ENCODE measurements around the genes B9D2, EXOSC5 and ARHGEF1.

- RRBS = 91% methylated on average over 6 of the region's 46 CpGs
Observed at GRCh38 chr19:40627122-40627838, 26.1 kb downstream of the LTBP4 start.

- RRBS = no CpG with 5 or more reads among the region's 13 CpGs
Observed at GRCh38 chr19:40666947-40667508, 23.4 kb downstream of the NUMBL start.

GRCh38 chr19:40688781-40690092 is 1.2 kb downstream of the NUMBL start:
- RRBS = no CpG with 5 or more reads among the region's 24 CpGs

- RRBS = no CpG with 5 or more reads among the region's 17 CpGs
Observed at GRCh38 chr19:40702358-40703019, 12.0 kb upstream of the NUMBL start.

DNA sequence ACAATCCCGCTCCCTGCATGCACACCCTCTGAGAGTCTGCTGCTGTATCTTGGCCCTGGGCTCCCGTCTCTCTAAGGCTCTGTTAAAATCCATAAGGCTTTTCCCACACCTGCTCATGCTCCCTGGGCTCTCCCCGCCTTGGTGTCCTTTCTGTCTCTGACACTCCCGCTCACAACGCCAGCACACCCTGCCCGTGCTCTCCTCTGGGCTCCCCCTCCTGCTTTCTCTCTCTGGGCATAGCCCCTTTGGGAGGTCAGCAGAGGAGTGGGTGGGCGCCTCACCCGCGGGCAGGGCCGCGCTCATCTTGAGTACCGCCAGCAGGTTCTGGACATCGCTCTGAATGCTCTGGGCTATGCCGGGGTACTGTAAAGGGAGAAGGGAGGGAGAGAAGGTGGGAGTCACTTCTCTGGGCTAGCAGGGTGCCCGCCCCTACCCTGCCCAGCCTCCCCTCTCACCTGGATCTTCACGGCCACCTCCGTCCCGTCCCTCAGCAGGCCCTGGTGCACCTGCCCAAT is 12.9 kb upstream of the NUMBL start:
- RRBS = no CpG with 5 or more reads among the region's 18 CpGs

DNA sequence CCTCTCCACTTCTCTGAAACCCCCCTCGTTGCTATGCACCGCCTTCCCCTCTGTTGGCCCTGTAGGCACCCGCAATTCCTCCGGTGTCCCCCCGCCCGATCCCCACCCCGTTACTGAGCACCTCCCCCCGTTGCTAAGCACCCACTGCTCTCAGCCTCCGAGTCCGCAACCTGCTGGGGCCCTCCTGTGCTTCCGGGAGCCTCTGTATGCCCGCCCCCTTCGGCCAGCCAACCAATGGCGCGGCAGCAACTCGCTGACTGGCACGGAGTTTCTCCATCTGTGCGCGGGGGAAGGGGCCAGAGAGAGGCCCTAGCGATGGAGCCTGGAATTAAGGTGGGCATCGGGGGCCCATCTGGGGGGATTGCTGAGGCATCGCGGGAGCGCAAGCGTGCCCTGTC is 1.8 kb downstream of the COQ8B start:
- RRBS = no CpG with 5 or more reads among the region's 25 CpGs

- RRBS = no CpG with 5 or more reads among the region's 4 CpGs
Observed at GRCh38 chr19:40831670-40832288, 18.5 kb downstream of the CYP2A6 start.

DNA sequence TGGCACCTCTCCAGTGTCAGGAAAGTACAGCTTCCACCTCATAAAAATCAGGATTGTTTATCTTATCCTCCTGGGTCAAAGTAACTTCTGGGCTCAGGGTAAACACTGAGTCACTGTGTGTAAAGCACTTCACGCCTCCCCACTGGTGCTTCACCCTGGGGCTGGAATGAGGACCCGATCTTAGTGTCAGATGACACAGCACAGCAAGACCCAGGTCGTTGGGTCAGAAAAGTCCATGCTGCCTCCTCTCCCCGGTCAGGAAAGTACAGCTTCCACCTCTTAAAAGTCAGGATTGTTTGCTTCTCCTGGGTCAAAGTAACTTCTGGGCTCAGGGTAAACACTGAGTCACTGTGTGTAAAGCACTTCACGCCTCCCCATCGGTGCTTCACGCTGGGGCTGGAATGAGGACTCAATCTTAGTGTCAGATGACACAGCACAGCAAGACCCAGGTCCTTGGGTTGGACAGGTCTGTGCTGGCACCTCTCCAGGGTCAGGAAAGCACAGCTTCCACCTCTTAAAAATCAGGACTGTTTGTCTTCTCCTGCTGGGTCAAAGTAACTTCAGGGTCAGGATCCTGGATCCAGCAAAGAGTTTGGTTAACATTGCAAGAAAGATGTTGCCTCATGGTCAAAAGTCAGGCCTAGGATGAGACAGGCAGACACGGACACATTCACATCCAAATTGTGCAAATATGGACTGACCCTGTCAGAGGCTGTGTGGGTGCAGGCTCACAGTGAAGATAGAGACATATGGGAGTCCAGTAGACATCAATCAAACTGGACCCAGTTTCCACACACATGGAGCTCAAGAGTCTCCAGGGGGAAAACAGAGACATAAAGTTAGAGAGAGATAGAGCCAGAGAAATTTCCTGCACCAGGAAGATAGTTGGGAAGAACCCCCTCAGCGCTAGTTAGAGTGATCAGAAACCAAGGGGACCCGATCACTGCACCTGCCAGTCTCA is 39.3 kb upstream of the CYP2A7 start:
- RRBS = no CpG with 5 or more reads among the region's 10 CpGs

DNA sequence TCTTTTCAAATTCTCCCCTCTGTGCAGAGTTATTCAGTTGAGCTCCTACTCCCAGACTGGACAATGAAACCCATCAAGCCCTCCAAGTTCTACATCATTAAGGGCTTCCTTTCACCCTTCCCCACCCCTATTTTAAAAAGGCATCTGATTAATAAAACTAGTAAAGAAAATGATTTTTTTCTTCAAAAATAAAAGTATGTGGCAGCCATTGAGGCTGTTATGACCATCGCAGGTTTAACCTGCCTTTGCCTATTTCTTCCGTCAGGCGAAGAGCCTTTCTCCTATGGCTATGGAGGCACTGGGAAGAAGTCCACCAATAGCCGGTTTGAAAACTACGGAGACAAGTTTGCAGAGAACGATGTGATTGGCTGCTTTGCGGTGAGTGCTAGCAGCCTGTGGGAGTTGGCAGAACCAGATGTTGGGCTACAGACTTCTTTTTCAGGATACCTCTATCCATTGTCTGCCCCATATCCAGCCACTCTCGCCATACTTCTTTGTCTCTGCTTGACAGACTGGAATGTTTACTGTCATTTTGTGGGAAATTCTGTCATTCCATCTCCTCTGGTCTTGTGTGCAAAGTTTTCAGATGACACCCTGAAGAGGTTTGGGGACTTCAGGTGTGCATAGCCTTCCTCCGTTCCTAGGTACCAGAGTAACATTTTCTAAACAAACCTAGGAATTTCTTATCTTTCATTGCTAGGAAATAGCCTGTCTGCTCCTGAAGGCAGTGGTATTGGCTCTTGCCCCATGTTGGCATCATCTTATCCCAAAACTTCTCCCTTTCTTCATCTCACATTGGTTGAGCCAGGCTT is 16.9 kb downstream of the HNRNPUL1 start:
- RRBS = no CpG with 5 or more reads among the region's 9 CpGs

GRCh38 chr19:41305427-41306022 is 4.4 kb upstream of the CCDC97 start:
- RRBS = no CpG with 5 or more reads among the region's 8 CpGs

DNA sequence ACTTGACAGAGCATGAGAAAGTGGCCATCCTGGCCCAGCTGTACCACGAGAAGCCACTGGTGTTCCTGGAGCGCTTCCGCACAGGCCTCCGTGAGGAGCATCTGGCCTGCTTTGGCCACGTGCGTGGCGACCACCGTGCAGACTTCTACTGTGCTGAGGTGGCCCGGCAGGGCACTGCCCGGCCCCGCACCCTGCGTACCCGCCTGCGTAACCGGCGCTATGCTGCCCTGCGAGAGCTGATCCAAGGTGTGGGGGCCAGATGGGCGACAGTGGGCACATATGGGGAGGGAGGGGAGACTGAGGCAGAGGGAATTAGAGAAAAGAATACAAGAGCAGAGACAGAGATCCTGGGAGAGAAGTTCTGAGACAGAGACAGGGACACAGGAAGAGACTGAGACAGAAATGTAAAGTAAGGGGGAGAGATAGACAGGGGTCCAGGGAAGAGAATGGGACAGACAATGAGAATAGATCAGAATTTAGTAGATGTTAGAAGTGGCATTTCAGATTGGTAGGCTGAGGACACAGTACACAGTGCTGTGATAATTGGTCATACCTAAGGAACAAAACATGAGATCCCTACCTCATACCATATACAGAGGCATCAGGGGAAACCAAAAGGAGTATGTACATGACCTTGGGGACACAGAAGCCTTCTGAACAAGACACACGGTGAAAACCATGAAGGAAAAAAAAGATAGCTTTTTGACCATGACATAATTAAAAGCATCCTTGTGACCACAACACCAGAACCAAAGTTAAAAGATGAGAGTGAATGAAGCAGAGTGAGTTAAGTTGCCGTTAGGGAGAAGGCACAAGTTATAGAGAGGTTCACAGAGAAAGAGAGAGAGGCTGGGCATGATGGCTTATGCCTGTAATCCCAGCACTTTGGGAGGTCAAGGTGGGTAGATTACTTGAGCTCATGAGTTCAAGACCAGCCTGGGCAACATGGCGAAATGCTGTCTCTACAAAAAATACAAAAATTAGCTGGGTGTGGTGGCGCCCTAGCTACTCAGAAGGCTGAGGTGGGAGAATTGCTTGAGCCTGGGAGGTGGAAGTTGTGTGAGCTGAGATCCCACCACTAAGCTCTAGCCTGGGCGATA is 7.0 kb downstream of the CCDC97 start:
- RRBS = no CpG with 5 or more reads among the region's 23 CpGs

GRCh38 chr19:41363474-41364756 is at the start of gene B9D2:
Gene B9D2 (minus strand): TSS chr19:41364149.
- RRBS = 0% methylated on average over 2 of the region's 66 CpGs

GRCh38 chr19:41397022-41398068 is at the start of gene EXOSC5:
Gene EXOSC5 (minus strand): TSS chr19:41397359.
- RRBS = no CpG with 5 or more reads among the region's 53 CpGs

GRCh38 chr19:41479614-41480202 is 36.8 kb downstream of the ERICH4 start:
- RRBS = no CpG with 5 or more reads among the region's 14 CpGs

DNA sequence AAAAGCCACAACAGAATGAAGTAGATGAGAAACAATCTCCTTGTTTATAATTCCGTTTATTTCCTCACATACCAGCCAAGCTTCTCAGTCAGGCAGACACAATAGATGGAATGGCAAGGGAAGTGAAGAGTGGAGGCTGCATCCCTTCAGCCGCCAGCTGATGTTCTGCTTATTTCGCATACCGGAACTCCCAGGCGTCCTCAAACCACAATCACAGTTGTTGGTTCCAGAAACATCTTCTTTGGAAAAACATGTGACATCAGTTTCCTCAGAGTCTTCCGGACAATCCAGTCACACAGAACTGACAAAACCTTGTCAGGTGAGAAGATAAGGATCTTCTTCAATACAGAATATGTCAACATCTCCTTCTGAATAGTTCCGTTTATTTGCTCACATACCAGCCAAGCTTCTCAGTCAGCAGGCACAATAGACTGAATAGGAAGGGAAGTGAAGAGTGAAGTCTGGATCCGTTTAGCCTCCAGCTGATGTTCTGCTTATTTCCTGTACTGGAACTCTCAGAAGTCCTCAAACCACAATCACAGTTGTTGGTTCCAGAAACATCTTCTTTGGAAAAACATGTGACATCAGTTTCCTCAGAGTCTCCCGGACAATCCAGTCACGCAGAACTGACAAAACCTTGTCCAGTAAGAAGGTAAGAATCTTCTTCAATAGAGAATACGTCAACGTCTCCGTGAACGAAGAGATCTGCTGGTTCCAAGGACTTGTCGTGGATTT is 45.1 kb upstream of the CEACAM21 start:
- RRBS = 14% methylated on average over 2 of the region's 15 CpGs

DNA sequence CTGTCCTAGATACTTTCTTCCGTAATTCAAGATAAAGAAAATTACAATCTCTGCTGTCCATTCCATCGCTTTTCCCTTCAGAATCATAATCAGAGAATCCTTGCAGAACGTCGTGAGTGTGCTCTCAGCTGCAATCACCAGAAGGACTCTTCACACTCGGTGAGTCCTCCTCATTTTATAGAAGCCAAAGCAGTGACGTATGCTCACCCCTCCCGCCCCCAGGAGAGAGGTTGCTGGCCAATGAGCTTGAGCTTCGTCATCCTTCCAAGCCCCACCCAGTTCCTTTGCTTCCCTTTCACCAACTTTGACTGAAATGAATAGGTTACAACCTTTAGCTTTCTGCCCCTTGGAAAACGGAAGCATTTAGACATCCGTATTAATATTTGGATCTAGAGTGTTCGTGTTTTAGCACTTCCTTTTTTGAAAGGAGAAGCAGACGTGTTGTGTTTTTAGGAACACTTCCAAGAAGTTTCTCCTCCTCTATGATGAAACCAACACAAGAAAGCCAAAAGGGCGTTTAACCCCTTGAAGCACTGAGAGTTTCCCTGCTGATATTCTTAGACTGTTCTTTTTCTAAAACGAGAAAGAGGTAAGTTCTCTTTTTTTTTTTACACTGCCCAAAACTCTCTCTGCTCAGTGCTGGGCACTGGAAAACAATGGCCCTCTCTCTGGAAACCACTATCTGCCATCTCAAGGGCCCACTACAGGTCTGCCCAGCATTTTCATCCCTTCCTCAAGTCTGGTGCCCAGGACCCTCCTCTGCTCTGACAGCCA is 44.4 kb upstream of the CEACAM21 start:
- RRBS = no CpG with 5 or more reads among the region's 14 CpGs

DNA sequence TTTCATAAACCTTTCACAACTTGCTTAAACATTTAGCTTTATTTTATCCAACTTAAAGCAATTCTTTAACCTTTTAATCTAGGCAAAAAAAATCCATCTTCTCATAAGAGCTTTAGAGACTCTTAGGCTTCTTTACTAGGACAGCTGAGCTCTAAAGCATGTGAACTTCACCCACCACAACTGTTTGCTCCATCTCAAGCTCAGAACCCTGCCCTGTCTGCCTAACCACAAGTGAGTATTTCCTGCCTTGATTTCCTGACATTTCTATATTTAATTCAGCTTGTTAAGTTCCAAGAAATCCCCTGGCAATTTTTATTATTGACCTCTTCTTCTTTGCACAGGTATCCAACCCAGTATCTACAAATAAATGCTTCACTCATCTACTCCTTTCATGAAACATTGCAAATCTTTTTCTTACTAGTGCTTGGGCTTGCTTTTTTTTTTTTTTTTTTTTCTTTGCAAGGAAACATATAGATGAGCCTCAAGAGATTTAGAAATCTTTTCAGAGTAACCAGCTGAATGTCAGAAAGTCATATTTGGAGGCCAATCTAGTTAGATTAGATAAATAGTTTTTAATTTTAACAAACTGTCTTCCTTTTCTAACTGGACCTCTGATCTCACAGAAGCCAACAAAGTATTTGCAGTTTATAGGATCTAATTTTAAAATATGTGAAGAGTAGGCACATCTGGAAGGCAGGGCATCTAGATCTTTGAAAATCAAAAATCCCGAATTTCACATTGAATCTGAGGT is 20.9 kb upstream of the CEACAM21 start:
- RRBS = no CpG with 5 or more reads among the region's 1 CpG

GRCh38 chr19:41882280-41883401 is at the start of gene ARHGEF1:
Gene ARHGEF1 (plus strand): TSS chr19:41883184.
- RRBS = 2% methylated on average over 31 of the region's 85 CpGs

DNA sequence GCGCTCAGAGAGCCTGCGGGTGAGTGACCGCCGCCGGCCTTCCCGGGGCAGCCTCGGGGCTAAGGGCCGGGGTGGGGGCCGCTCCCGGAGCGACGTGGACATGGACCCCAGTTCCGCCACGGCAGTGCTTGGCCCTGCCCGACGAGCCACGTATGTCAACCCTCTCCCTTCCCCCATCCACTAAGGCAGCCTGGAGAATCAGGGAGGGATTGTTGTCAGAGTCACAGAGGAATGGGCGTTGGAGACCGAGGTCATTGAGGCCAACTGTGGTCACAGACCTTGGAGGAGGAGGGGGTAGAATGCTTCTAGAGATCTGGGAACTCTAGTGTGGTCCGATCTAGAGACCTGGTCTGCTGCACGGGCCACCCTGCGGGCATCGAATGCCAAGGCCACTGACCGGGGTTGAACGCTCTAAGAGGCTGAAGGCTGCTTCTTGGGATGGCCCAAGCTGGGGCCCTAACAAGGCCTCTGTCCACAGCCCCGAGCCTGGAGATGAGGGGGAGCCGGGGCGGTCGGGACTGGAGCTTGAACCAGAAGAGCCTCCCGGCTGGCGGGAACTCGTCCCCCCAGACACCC is 15.1 kb downstream of the ARHGEF1 start:
- RRBS = no CpG with 5 or more reads among the region's 32 CpGs

DNA sequence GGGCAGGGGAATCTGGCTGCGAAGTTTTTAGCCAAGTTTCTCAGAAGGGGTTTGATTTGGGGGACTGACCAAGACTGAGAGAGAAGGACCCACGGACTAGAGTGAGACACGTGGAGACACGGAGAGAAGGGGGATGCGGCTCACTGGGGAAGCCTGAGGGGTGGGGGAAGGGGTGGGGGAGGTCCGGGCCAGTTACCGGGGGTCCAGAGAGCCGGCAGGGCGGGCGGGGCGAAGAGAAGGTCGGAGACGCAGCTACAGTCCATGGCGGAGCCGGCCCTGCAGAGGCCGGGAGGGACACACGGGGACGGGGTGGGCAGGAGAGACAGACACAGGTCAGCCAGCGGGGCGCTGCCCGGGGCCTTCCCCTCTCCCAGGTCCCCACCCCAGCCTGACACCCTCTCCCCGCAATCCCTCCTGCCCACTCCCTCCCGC is 15.6 kb downstream of the ERFL start:
- RRBS = 3% methylated on average over 14 of the region's 23 CpGs